Bronchus (tissue), 1 donor: ENCODE measurements around a stretch of chr3.

DNA sequence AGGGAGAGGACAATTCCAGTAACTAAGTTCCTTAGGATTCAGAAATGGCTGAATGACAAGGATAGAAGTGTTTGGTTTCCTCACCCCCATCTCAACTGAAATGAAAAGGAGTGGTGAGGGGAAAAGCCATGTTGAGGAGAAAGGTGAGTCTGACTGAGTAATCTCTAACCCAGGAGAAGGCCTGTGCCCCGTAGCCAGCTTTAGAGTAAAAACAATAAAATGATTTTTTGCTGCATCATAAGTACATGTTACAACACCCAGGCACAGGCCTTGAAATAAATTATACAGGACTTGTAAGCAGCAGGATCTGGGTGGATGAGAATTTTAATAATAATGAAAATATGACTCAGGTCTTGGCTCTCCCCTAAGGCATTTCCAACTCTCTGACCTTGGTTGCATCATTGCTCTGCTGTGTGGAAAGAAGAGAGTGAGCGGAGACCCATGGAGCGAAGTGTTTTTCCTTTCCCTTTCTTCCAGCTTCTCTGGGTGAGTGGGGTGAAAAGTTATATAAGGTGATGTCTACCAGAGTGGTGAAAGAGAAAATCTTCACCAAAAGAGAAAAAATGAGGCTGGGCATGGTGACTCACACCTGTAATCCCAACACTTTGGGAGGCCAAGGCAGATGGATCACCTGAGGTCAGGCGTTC lies 44.6 kb downstream of the EOMES start:
- PRO-cap: no peak

DNA sequence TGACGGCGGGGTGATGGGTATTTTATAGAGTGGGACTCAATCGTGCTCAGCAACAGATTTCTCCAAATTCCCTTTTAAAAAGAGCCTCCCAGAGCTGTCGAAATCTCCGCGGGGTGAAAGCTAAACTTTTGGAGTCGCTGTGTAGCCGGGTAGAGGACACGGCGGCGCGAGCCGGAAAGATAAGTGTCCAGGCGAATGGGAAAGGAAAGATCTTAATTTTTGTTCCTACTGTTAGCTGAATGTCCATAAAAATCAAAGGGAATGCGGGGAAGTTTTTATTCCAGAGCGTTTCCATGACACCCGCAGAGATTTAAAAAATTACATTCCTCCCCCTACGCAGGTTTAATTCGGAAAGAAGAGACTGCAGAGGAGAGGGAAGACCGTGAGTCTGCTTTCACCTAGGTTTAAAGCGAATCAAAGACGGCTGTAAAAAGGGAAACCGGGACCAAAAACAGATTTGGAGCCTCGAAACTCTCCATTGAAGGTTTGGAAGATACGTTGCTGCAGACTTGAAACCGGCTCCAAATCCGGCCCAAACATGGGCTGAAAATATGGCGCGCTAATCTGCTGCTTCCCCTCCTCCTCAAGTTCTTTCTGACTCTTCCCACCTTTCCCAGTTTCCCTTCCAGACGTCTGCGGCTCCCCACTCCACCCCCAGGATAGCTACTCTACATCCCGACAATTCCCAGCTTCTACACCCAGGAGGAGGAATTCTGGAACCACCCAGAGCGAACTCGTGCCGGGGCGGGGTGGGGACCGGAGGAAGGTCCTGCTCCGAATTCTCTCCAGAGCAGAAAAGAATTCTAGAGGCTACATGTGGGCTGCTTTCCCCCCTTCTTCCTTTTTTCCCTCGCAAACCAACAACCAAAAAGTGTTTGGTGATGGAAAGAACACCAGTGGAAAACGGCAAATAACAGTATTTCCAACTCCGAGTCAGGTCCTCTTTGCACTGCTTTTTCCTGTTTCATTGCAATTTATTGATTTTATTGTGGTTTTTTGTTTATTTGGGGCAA lies 8.7 kb downstream of the EOMES start:
- PRO-cap: no peak

DNA sequence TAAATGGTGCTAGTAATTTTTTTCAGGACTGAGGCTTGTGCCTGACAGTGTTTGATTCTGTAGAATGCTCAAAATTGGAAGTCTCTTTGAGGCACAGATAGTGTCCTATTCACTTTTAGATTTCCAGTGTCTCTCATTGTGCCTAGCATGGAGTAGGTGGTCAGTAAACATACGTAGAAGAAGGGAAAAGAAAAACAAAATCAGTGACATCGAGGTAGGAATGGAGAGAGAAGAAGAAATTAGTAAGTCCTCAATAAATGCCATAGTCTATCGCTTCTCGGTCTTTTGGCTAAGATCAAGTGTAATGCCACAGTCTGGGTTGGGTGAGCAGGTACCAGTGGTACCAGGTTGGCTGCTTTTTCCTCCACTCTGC lies 120.9 kb upstream of the EOMES start:
- PRO-cap: no peak

DNA sequence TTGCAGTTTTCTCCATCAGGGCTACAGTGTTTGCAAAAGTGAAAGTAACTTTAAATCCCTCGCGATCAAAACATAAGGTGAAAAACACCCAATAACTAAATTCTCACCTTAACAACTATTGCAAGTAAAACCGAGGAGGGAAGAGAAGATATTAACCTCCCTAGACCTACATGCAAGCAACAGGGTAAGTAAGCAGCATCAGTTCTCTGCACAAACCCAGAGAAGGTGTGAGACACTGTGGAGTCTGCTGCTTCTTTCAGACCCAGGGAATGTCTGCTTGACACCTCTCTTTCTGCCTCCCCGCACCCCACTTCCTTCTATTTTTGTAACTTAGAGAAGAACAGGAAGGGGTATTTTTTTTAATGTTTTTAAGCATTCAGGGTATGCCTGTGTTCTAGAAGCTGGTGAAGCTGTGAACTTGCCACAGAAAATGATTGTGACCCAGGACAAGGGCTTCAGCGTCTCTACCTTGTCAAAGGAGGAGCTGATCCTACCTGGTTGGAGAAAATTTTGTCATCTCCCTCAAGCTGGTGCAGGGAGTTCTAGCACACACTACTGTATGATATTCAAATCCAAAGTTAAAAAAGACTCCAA lies 159.3 kb upstream of the EOMES start:
- PRO-cap: no peak

GRCh38 chr3:28291648-28291922 lies 50.2 kb downstream of the CMC1 start:
- PRO-cap: no peak

GRCh38 chr3:28347415-28348152 lies 937 bp upstream of the ZCWPW2 start:
- PRO-cap: no peak

GRCh38 chr3:29309562-29310166 lies 28.8 kb downstream of the RBMS3 start:
- PRO-cap: no peak

GRCh38 chr3:30227913-30228372 lies 378.5 kb upstream of the TGFBR2 start:
- PRO-cap: no peak

GRCh38 chr3:30372769-30373309 lies 233.6 kb upstream of the TGFBR2 start:
- PRO-cap: no peak

DNA sequence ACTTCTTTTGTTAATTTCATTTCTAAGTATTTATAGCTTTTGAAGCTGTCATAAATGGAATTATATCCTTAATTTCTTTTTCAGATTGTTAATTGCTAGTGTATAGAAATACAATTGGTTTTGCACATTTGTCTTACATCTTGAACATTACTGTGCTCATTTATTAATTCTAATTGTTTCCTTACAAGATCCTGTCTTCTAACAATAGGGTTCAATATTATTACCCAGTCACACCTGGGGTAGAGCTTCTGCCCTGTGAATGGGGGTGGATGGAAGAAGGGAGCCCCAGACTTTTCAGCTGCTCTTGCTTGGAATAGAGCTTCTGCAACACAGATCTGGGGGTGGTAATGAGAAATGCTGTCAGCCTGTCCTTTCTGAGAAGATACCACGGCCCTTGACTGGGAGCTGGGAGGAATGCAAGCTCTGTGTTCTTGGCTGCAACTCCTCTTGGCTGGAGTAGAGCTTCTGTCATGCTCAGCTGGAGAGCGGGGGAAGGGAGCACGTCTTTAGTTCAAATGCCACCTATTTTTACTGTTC lies 180.2 kb upstream of the TGFBR2 start:
- PRO-cap: no peak

- PRO-cap: no peak
Observed at GRCh38 chr3:30614829-30615247, 8.4 kb downstream of the TGFBR2 start.

DNA sequence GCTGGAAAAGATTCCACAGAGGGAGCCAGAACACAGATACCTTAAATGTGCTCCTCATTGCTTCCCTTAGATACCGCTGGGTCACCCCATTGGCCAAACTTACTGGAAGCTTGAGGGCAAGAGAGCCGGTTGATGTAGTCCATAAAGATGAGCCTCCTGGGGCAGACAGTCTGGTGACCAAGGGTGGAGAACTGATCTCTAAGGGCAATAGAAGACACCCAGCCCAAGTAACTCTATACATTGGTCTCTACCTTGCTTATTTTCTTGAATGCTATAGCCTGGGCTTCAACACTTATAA lies 30.9 kb downstream of the TGFBR2 start:
- PRO-cap: no peak

DNA sequence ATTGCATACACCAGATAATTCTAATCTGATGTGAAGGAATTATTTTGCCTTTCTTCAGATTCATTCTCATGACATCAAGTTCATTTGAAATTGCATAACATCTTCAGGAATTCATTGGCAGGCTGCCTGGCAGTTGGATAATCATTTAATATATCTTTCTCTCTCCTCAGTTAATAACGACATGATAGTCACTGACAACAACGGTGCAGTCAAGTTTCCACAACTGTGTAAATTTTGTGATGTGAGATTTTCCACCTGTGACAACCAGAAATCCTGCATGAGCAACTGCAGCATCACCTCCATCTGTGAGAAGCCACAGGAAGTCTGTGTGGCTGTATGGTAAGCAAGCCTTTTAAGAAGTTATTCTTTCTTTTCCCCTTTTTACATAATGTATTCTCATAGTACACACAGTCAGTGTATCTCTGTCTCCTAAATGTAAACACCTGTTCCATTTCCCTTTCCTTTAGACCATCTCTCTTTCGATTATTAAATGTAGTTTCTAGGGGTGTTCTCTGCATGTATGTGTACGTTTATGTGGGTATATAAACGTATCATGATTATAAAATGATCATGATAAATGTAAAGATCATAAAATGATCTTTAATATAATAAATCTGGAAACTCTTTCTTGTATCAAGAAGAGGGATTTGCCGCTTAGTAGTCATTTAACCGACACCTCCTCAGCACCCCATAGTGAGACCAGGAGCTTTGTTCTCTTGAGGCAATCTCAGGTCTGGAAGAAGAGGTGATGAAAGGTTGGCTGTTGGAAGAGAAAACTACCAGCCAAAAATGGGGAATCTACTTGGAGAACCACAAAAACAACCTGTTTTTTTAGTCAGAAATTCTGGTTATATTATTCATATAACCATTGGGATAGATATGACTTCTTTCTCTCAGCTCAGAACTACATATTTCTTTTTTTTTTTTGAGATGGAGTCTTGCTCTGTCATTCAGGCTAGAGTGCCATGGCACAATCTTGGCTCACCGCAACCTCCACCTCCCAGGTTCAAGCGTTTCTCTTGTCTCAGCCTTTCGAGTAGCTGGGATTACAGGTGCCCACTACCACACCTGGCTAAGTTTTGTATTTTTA lies 38.5 kb downstream of the TGFBR2 start:
- PRO-cap: no peak

GRCh38 chr3:30655100-30655840 lies 48.9 kb downstream of the TGFBR2 start:
- PRO-cap: no peak

- PRO-cap: no peak
Observed at GRCh38 chr3:30664006-30664218, 57.5 kb downstream of the TGFBR2 start.

GRCh38 chr3:30668023-30668801 lies 61.8 kb downstream of the TGFBR2 start:
- PRO-cap: no peak

DNA sequence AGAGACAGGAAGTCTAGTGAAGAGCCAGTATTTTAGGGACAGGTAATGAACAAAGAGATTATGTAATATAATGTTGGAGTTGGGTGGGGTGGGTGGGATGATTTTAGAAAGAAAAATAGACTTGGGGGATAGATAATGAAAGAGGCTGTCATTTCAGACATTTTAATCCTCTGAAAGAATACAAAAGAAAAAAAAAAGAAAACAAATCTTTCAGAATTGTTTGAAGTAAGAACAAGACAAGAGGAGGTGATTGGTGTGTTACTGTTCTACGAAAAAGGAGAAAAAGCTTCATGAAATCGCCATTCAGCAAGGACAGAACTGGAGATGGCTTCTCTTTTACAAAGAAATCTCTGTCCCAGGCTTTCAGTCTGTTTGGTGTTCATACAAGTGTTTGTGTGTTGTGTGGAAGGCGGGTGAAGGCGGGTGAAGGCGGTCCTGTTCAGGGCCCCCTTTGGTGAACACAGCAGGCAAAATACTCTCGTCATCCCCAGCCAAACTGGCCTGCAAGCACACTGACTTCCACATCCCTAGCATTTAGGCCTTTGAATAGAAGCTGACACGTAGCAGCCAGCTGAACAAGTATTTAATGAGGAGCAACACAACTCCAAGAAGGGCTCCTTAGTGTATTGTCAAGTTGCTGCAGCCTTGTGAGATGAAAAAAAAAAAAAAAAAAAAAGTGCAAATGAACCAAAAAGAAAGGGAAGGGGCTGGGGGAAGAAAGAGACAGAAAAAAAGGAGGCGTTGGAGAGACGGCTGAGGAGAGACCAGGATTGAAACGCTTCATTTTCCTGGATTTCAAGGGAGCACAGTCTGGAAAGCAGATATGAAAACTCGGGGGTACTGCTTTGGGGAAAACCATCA lies 74.3 kb downstream of the TGFBR2 start:
- PRO-cap: no peak

- PRO-cap: unidirectional peak, minus-strand start at chr3:31462080
Observed at GRCh38 chr3:31461975-31462728, 70.6 kb upstream of the STT3B start.

DNA sequence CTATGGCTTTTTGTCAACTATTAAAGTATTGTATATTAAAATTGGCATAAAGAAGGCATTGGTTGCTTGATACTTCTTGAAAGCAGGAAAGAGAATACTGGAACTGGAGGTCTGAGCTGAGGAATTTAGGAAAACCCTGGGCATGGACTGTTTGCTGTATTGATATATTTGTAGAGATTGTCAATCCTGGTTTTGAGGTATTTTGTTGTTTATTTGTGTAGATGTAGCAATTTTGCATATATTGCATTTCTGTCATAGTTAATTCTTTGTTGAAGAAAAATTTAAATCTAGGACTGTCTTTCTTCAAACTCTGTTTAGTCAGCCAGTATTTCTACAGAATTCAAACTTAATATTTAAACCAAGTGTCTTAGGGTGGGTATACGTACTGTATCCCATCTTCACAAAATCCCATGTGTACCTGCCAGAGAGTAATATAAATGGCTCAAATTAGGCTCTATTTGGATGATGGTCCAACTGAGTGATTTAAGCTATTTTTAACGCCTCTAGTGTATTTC lies 9.5 kb downstream of the STT3B start:
- PRO-cap: no peak

GRCh38 chr3:31624721-31625197 lies 92.0 kb downstream of the STT3B start:
- PRO-cap: no peak